Skin of body (tissue), 2 donors: Measurements from ENCODE around the gene SGK1.

DNA sequence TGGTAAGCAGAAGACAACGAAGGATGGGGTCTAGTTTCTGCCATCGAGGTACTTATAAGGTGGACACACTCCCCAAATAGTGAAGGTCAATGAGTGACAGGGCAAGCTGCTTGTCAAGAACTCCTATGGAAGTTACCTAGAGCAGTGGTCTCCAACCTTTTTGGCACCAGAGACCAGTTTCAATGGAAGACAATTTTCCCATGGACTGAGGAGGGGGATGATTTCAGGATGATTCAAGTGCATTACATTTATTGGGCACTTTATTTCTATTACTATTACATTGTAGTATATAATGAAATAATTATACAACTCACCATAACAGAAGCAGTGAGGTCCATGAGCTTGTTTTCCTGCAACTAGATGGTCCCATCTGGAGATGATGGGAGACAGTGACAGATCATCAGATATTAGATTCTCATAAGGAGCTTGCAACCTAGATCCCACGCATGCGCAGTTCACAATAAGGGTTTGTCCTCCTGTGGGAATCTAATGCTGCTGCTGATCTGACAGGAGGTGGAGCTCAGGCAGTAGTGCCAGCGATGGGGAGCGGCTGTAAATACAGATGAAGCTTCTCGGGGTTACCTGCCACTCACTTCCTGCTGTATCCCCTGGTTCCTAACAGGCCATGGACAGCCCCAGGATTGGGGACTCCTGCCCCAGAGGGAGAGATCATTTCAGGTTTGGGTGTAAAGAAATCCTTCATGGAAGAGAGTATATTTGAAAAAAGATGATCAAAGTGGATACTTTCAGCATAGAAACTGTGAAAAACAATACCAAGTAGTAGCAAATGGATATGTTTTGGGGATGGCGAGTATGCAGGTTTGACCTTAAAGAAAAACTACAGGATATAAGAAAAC is 139.5 kb upstream of the TCF21 start:
- RAMPAGE, long total RNA: no peak

- RAMPAGE, long total RNA: no peak
Measured at GRCh38 chr6:133881964-133882357, 7.0 kb upstream of the TCF21 start.

DNA sequence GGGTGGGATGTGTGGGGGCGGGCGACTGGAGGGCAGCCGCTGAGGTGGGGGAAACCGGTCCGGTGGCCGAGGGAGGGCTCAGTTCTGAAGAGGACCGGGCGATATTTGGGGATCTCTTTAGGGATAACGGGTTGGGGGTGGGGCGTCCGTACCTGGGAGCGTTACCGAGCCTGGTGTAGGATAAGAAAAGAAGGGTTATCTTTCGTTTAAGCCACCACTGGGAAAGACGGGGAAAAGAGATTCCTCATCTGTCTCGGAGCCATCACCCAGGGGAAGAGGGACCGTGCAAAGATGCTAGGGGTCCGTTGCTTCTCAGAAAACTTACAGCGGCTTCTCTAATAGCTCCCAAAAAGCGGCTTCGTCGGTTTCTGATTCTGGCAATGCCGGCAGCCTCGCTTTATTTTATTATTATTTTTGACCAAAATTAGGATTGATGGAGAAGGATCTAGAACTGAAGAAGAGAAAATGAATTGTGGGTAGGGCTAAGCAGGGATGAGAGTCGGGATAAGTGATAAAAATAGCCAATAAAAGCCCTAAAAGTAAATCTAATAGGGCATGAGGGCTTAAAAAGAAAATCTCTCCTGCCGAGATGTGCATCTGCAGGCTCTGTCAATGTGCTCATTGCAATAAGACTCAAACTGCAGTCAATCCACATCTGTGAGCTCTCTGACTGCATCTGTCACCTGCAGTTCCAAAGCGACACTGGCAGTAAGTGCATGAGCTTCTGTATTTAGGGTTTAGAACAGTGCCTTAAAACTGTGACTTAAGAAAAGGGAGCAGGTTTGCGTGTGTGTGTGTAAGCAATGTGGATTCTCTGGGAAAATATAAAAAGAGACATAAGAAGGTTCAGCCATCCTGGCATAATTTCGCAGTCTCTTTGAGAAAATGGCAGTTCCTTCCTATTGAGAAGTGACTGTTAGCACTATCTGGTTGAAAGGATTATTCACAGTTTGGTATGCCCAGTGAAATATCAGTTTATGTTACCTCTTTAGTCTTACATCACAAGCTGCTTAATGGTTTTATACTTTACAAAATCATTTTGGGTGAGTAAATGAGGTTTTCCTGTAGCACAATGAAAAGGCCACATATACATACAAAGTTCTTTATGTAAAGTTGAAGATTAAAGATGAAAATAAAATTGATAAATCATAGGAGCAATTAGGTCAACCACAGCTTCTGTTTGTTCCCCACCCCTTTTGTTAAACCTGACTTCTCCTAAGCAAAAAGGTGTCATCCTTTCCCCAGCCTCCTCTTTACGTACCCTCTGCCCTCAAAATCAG is 956 bp downstream of the TBPL1 start:
- RAMPAGE, long total RNA: no peak

DNA sequence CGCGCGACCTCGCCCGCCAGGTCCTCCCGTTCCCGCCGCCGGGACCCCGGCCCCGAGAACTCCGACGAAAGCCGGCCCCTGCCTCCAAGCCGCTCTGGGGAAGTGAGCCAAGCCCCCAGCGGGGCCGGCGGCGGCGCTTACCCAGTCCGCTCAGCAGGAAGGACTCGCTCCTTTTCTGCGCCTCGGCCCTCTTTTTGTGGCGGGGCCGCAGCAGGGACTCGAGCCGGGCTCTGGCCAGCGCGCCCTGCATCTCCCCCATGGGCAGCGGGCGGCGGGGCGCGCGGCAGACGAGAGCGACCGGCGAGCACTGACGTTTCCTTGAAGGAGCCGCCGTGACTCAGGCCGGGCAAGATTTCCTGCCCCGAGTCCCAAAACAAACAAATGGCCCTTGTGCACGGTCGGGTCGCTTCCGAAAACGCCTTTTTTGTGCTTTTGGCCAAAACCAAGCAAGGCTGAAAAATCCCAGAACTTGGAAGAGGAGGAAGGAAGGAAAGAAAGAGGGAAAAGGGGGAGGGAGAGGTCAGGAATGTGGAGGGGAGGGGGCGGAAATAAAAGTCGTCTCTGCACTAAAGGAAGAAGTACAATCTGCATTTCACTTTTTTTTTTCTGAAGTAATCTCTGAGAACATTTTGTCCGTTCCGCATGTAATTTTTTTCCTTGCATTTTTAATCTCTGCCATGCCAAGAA is 123.1 kb upstream of the SLC2A12 start:
- RAMPAGE, long total RNA: no peak

GRCh38 chr6:134295814-134296658 is 21.9 kb downstream of the SGK1 start:
- RAMPAGE, long total RNA: no peak

DNA sequence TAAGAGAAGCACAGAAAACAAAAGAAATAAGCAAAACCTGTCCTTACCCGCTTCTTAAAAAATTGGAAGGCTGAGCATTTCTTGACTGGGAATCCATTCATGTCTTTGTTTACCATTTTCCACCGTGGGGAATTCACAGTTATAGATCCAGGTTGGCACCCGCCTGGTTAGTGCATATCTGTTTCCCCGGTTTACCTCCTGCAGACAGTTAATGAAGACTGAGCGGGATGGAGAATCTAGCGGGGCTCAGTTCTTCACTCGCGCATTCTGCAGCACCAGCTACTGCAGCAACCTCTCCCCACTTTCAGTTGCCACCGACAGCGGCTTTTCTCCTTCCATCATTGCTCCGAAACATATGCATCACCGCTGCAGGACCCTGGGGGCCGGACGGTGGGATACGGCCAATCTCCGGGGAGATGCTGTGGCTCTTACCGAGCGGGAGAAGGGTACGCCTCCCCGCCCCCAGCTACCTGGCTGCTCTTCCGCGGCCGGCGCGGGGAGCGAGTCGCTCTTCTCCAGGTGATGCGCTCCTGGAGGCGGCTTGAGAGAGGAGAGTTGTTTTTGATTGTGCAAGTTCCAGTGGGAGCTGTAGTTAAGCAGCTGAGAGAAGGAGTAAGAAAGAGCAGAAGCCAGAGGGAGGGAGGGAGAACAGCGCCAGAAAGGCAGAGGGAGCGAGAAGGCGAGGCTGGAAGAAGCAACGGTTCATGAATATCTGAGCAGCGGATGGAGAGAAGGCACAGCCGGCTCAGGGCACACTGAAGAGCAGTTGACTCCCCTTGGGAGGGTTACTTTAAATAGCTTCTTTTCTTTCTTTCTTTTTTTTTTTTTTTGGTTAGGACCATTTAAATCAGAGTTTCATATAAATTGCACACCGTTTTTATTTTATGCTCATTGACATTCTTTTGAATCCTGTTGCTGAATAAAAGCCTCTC is at the start of gene SGK1:
SGK1 (minus strand) TSS at position 768 of the 932 bp plus-strand sequence.
- RAMPAGE, long total RNA: no peak

DNA sequence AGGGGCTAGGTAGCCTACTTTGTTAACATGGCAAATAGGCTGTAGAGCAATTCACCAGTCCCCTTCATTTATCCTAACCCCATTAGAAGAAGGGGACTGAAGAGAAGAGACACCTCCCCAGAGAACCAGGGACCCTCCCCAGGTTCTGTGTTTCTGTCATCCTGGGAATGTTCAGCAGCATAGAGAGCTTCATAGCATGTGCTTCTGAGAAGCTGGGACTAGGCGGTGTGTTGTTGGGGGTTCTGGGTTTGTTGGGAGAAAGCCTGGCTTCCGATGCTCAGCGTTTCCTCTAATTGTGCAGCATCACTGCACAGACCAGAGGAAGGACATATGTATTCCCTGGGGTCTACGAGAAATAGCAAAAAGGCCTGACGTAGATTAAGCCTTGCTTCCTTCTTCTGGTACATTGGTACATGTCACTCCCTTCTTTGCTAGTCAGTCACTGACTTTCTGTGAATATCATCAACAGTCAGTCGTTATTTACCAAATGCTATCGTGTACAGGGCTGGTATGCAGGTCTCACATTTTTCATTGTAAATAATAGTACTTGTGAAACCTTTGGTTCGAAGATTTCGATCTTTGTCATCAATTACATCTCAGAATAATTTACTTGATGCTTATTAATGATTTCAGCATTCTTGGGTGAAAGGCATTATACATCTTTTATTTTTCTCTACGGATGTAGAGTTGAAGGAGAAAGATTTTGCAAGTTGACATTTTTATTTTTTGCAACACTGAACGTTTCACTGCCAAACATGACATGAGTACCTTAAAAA is 97.0 kb upstream of the SGK1 start:
- RAMPAGE, long total RNA: no peak

- RAMPAGE, long total RNA: no peak
Measured at GRCh38 chr6:134422536-134423364, 104.8 kb upstream of the SGK1 start.

DNA sequence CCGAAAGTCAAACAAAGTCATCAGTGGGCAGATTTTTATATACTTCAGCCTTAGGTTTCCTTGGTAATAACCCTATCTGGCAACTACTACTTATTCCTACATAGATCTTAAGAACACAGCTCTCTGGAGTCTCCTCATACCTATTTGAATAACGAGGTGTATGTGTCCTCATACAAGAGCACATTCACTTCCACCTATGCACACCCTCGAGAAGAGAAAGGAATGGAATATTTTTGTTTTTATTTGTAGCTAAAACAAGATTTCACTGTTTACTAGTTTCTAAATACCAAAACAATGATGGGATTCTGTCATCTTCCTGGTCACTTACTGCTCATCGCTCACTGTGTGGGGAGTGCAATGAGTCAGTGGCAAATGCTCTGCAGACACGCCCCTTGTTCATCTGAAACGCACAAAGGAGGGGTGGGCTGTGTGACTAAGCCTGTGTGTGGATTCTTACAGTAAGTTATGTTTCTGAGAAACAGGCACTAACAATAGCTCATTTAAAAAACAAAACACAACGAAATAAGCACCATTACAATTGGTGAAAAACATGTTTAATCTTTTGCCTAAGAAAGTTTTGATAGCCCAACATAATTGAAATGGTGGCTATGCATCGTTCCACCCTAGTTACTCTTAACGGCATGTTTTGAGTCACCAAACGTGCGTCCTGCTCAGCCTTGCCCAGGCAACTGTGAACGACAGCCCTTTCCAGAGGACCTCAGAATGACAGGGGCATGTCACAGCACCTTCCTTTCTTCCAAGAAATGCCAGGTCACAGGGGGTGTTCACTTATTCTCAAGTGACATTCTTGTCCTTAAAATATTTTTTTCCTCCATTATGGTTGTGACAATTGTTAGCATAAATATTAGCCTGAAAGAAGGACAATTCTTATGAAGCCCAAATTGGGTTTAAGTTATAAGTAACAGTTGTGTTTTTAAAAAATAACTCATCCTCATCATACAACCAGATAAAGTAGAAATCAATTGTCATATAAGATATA is 118.4 kb upstream of the SGK1 start:
- RAMPAGE, long total RNA: no peak

DNA sequence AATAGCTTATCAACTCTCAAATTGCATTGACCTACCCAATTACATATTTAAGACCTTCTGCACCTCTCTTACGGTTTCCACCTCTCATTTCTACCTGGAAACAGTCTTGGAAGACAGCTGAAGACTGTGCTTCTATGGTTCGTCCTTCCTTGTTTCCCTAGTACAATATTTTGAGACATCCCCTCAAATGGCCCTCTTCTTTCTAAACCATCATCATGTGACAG is 309.3 kb downstream of the ALDH8A1 start:
- RAMPAGE, long total RNA: no peak

DNA sequence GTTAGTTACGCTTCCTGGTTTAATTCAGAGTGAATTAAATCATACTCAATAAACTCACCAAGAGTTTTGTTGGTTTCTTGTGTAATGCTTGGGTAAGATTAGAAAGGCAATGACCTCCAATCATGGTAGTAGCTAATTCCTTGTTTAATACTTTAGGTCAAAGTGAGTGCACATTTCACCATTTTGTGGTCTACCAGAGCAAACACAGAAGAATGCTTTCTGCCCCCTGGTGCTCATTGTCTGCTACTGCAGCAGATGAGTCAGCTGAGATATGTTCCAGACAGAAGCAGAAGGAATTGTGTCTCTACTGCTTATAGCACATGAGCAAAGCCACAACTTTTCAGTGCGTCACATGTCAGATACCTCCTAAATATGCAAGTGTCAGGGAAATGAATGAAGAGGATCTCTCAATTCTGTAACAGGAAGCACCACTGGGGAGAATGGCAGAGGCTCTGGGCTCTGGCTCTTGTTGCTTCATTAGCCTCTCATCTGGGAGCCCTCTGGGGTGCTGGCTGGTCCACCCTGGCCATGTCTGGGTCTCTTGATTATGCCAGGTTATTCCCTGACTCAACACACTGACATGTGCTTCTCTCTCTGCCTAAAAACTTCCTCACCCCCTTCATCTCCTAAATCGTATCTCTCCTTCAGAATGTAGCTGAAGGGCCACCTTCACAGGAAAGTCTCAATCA is 308.9 kb downstream of the ALDH8A1 start:
- RAMPAGE, long total RNA: no peak

DNA sequence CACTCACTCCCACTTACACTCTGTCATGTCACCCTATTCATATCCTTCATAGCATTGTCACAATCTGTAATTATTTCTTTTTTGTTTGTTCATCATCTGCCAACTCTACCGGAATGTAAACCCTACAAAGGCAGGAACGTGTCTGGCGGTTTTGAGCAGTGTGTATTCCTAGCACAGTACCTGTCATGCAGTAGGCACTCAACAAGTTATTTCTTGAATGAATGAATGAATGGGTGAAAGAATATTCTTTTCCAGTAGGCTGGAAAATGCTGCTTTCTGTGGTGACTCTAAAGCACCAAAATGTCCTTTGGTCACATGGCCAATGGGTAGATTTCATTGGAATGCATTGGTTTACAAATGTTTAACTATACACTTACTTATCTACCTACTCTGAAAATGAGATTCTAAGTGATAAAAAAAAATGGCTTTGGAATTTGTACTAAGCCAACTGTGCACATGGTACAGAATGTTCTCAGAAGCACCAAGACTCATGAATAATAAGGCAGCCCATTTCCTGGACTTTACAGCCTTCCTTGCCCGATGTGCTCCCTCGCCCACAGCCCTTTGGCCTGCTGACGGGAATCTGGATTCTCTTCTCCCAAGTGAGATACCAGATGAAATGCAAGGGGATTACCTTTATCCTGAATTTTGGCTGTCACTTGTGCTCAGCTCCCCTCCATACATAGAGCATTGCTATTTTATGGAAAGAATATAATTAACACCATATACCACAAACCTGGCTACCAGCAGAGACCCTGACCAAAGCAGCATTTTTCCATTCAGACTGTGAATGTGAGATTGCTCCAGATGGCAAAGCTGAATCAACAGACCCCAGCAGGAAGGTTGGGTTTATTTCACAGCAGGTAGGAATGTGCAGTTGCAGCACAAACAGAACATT is 273.3 kb downstream of the ALDH8A1 start:
- RAMPAGE, long total RNA: no peak

GRCh38 chr6:134720509-134721342 is 229.2 kb downstream of the ALDH8A1 start:
- RAMPAGE, long total RNA: no peak

DNA sequence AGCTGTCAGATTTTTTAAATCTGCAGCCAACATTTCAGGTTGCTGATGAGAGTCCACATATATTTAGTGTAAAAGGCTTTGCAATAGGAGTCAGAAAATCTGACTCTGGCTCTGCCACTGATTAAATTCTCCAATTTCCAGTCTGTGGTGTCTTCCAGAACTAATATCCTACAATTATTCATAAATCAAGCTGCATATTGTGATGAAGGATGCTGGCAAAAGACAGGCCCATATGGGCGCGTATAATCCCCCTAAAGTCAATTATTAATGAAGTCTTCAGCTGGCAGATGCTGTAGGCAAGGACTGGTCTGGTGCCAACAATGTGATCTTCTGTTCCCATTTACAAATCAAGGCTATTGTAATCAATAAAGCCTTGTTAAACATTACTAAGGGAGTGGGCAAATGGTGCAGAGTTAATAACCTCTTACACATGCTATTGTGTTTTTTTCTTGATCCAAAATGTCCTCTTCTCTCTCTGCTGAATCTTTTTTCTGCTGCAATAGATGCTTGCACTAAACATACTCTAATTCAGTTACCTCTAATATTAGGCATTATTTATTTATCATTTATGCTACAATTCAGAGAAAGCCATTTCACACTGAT is 119.0 kb downstream of the ALDH8A1 start:
- RAMPAGE, long total RNA: no peak

GRCh38 chr6:134840126-134840691 is 109.7 kb downstream of the ALDH8A1 start:
- RAMPAGE, long total RNA: no peak

- RAMPAGE, long total RNA: no peak
Measured at GRCh38 chr6:134928108-134928724, 21.7 kb downstream of the ALDH8A1 start.

DNA sequence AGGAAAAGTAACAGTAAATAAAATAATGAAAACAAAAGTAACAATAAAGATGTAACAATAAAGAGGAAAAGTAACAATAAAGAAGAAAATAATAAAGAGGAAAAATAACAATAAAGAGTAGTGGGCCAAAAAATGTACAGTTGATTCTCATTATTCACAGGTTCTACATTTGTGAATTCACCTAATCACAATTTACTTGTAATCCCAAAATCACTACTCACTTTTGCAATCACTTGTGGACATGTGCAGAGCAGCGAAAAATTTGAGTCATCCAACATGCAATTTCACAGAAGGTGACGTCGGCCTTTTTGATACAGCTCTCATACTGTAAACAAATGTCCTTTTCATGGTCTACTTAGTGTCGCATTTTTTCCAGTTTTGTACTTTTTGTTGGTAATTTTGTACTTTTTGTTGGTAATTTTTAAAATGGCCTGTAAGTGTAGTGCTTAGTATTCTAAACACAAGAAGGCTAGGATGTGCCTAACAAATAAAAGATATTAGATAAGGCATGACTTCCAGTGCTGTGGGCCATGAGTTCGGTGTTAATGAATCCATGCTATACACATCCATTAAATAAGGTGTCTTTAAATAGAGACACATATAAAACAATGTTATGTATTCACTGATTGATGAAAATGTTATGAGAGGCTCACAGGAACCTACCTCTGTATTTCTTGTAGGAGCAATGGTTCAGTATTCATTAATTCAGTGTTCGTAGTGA is 23.8 kb downstream of the HBS1L start:
- RAMPAGE, long total RNA: no peak

DNA sequence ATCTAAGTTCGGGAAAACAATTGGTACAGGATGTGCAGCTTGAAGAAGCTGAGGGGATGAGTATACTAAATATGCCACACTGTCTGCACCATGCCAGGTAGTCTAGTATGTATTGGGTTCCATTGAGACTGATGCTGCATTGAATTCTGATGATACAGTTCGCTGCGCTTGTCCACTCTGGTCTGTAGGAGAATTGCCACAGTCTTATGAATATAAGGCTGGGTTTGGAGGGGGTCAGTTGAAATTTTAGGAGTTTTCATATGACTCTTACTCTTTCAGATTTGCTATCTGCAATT is 55.4 kb upstream of the HBS1L start:
- RAMPAGE, long total RNA: no peak

DNA sequence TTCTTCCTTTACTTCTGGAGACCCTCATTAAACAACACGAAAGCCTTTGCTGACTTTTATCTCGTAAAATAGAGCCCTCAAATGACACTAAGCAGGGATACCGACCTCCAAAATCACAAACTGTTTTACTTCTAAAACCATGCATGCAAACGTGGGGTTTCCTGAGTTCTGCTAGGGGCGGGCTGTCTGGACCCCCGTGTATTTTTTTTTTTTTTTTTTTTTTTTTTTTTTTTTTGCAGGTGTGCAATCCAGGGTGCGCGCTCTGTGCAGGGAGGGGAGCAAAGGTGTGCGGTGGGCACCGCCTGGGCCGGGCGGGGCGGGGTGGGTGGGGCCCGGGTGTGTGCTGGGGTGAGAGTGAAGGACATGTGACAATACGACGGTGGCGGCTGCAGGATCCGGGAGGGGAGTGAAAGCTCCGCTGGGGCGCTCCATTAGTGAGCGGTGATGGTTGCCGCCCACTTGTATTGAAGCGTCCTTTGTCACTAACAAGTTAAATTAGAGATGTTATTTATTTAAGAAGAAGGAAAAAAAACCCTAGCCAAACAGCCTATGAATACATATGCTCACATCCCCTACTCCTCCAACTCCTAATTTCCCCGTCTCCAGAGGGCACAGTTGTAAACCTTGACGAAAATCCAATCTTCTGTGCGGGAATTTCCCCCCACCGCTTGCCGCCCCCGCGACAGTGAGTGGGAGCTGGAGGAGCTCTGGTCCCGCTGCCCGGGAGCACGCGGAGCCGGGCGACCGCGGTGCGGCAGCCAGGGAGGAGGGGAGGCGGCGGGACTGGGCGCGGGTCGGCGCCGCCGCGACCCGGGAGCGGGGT is 694 bp upstream of the MYB start:
- RAMPAGE, long total RNA: no peak

GRCh38 chr6:135192157-135192574 is 11.1 kb downstream of the MYB start:
- RAMPAGE, long total RNA: no peak